Measurements from ENCODE around the genes CEBPZ, CYP1B1 and ATL2.

DNA sequence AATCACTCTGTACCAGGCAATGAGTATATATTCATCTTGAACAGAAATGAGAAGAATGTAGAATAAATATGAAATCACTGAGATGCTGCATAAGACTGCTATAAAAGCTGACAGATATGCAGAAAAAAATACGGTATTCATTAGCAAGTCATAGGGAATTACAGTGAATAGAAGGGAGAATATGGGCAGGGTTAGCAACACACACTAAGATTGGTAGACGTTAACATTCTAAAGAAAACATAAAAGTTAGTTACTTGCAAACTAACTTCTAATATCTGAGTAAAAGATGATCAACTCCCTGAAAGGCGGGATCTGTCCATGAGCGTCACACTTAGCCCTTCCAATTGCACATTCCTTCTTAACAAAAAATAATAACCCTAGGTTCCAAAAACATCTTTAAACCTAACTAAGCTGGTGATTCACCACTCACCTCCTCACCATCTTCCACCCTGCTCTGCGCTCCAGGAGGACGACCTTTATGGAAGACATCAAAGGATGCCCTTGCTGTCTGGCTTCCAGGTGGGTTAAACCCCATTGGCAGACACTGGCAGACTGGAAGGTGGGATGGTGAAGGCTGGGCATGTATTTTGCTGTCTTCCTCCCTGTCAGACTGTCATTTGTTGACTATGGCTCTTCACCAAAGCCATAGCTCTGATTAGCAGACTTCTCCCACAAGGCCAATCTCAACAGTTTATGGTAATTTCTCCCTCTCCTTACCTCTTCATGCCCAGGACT, 14.2 kb downstream of the FEZ2 start:
- RRBS: no CpG with 5 or more reads among the region's 6 CpGs

- RRBS: no CpG with 5 or more reads among the region's 2 CpGs
Observed at GRCh38 chr2:36649933-36650520, 46.5 kb upstream of the VIT start.

GRCh38 chr2:37231026-37231852, at the start of gene CEBPZ:
Gene CEBPZ, minus strand, starts transcription at chr2:37231596.
- RRBS: 2% methylated on average over 14 of the region's 60 CpGs

- RRBS: under 1% methylated on average over 3 of the region's 31 CpGs
Observed at GRCh38 chr2:37231853-37232471, 504 bp downstream of the NDUFAF7 start.

DNA sequence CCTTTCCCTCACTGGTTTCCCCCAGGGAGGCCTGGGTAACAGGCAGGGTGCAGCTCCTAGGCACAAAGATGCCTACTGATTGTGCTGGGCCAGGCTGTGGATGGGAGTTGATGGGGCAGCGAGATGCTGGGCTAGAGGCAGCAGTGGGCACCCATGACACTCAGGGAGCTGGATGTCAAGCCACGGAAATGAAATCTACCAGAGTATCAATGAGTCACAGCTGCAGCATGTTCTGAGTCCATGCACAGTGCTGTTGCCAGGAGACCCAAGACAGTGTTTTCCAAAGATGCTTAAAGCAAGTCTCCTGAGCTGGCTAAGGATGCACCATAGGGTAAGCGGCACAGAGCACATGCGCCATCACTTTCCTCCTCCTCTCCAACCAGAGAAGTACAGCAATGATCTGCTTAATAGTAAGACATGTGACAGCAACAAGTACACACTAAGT, 57.4 kb downstream of the CDC42EP3 start:
- RRBS: no CpG with 5 or more reads among the region's 4 CpGs

DNA sequence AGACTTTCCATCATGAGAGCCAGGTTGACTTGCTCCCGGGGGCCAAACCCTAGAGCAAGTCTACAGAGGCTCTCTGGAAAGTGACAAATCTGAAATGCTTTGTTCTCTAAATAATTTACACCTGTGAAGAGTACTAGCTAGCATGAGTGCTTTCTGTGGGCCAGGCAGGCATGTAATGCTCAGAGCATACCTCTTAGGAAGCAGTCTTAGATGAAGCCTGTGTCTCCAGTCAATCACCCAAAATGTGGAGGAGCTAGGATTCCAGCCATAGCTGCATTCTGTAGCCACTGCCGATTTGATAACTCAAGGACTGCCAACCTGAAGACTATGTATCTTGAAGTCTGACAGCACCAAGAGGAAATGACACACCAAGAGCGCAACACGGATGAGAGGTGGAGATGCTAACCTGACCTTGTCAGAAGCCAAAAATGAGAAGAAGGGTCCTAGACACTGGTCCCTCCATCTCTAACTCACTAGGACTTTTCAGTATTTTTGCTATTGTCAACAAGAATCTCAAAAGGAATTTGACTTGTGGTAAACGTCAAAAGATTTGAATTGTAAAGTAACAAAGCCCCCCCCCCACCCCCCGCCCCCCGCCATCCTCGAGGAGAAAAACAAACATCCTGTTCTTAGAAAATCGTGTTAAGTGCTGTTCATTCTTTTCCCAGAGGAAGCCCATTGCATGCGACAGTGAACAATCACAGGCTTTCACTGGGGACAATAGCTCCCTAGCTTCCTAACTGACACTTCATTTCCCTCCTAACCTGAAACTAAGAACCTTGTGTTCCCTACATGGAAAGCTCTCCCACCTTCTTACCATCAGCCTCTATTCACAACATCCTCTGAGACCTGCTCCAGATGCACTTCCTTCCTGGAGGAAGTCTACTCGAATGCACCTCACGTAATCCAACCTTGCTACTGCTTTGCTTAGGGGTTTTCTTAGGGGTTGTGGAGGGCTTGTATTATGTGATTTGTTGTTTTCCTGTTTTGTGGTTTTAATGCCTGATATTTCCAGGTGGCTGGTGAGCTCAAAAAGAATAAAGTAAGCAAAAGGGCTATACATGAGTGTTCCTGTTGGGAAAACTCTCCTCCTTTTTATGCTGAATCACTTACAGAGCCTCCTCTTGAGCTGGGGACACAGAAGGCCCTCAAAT, 14.7 kb downstream of the CDC42EP3 start:
- RRBS: no CpG with 5 or more reads among the region's 12 CpGs

DNA sequence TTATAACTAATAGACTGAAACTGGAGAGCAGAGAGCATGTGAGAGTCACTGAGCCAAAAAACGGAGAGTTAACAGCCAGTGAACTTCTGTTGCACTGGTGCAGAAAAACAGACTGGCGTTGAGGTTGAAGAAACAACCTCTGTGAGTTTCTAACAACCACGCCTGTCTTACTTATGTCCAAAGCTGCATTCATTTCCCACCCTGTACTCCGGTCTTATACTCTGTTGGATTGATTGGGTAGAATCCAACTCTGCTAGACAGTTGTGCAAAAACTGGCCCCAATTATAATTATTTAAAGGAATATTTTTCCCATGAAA, 9.5 kb downstream of the CYP1B1 start:
- RRBS: no CpG with 5 or more reads among the region's 4 CpGs

- RRBS: 3% methylated on average over 9 of the region's 20 CpGs
Observed at GRCh38 chr2:38075661-38075885, 378 bp downstream of the CYP1B1 start.

DNA sequence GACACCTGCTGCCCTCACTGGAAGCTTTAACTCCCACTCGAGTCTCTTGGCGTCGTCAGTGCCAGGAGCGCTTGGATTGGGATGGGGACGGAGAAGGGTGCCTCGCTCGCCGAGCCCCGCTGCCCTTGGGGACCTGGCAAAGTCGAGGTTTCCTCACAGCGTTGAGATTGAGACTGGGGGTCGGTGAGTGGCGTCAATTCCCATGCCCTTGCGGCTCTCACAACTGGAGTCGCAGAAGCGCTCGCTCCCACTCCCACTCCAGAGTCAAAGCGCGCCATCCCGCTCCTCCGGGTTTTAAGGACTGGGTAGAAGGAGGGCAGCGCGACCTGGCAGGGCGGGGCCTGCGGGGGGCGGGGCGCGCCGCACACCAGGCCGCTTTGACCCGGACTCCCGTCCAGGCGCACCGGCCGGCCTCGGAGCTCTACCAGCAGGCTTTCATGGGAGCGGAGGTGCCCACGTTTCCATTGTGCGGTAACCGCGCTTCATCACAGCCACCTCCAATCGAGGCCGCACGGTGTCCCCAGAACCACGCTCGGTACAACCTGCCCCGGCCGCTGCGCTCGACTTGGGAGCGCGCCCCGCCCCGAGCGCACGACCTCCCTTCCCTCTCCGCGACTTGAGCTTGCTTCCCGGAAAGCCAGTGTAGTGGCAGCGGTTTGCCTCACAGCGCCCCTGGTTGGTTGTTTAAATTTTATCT, at the start of gene CYP1B1:
Gene CYP1B1, minus strand, starts transcription at position 266 of the 697 bp plus-strand sequence.
- RRBS: 2% methylated on average over 19 of the region's 61 CpGs

GRCh38 chr2:38097866-38098917, 22.2 kb upstream of the CYP1B1 start:
- RRBS: no CpG with 5 or more reads among the region's 14 CpGs

GRCh38 chr2:38159516-38160144, 83.7 kb upstream of the CYP1B1 start:
- RRBS: no CpG with 5 or more reads among the region's 8 CpGs

GRCh38 chr2:38187536-38188252, 111.7 kb upstream of the CYP1B1 start:
- RRBS: no CpG with 5 or more reads among the region's 6 CpGs

- RRBS: no CpG with 5 or more reads among the region's 3 CpGs
Observed at GRCh38 chr2:38217976-38218314, 142.0 kb upstream of the CYP1B1 start.

DNA sequence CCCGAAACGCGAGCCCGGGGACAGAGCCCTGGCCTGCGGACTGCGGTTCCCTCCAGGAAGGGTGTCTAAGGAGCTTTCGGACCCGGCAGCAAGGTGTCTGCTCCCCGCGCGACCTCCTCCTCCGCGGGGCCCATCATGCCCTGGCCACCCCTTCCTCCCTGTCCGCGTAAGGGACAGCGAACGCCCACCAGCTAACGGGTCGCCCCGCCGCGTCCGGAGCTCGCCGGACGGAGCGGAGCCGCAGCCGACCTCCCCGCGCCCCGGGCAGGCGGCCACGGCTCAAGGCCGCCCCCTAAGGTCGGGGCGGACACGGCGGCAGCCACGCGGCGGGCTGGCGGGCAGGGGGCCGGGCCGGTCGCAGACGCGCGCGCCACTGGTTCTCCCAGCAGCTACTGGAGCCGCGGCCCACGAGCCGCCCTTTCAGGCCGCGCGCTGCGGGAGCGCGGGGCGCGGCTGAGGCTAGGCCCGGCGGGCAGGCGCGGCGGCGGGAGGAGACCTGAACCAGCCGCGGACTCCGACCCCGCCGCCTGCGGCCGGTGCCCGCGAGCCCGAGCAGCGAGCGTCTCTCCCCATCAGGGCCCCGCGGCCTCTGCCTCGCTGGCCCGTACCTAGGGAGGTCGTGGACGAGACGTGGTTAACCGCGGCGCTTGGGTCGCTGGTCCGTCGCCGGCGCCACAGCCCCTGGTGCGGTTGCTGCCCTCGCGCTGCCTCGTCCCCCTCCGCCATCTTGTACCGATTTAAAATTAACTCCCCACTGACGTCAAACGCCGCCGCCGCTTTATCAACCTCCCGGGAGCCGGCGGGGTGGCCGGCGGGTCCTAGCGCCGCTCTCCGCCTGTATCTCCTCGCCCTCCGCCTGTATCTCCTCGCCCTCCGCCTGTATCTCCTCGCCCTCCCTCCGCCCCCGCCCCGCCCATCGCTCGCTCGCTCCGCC, at the start of gene ATL2:
Gene ATL2, minus strand, starts transcription at position 739 of the 934 bp plus-strand sequence.
- RRBS: under 1% methylated on average over 35 of the region's 126 CpGs

- RRBS: no CpG with 5 or more reads among the region's 7 CpGs
Observed at GRCh38 chr2:38578426-38579339, 24.0 kb downstream of the HNRNPLL start.

GRCh38 chr2:38604012-38604493, 1.3 kb upstream of the HNRNPLL start:
- RRBS: no CpG with 5 or more reads among the region's 4 CpGs

GRCh38 chr2:38747412-38748507, 3.4 kb downstream of the SRSF7 start:
- RRBS: no CpG with 5 or more reads among the region's 16 CpGs

- RRBS: no CpG with 5 or more reads among the region's 8 CpGs
Observed at GRCh38 chr2:38810525-38811012, 32.6 kb downstream of the GEMIN6 start.

DNA sequence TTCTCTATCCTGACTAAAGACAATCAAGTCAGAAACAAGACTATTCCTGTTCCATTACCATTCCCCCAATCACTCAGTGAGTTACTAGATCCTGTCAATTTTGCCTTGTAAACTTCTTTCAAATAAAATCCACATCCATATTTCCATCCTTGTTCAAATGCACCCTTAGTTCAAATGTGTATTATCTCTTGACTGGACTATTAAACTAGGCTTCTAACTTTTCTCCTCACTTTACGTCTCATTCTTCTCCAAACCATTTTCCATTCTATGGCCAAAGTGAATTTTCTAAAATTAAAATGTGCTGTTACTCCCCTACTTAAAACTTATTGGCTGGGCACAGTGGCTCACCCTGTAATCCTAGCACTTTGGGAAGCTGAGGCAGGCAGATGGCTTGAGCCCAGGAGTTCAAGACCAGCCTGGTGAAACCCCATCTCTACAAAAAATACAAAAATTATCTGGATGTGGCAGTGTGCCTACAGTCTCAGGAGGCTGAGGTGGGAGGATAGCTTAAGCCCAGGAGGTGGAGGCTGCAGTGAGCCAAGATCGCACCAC, 4.5 kb downstream of the SOS1 start:
- RRBS: no CpG with 5 or more reads among the region's 2 CpGs

DNA sequence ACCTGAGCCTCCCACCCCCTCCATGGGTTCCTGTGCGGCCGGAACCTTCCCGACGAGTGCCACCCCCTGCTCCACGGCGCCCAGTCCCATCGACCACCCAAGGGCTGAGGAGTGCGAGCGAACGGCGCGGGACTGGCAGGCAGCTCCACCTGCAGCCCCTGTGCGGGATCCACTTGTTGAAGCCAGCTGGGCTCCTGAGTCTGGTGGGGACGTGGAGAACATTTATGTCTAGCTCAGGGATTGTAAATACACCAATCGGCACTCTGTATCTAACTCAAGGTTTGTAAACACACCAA, 123.6 kb upstream of the SOS1 start:
- RRBS: no CpG with 5 or more reads among the region's 15 CpGs

All from brain (tissue), 1 donor.